Spleen (tissue), 7 donors: ENCODE results near the genes GJB4, SMIM12 and C1orf216.

DNA sequence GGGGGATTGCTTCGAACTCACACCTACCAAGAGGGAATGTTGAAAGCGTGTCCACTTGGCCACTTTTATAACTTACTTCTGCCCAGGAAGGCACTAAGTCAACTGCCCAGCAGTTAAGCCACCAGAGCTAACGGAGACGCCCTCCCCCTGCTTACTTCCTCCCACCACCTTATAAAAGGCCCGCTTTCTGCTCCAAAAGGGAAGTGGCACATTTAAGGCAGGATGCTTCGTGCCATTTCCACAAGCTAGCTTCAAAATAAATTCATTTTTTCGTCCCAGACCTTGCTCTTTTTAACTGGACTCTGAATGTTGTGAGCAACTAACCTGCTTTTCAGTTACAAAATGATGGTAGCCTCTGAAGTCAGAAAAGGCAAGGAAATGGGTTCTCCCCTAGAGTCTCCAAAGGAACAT lies 3.2 kb upstream of the AK2 start:
- PRO-cap, 4 experiments, result no peak in any of the 4 experiments
- RAMPAGE, long total RNA, 4 experiments, result no peak in any of the 4 experiments

DNA sequence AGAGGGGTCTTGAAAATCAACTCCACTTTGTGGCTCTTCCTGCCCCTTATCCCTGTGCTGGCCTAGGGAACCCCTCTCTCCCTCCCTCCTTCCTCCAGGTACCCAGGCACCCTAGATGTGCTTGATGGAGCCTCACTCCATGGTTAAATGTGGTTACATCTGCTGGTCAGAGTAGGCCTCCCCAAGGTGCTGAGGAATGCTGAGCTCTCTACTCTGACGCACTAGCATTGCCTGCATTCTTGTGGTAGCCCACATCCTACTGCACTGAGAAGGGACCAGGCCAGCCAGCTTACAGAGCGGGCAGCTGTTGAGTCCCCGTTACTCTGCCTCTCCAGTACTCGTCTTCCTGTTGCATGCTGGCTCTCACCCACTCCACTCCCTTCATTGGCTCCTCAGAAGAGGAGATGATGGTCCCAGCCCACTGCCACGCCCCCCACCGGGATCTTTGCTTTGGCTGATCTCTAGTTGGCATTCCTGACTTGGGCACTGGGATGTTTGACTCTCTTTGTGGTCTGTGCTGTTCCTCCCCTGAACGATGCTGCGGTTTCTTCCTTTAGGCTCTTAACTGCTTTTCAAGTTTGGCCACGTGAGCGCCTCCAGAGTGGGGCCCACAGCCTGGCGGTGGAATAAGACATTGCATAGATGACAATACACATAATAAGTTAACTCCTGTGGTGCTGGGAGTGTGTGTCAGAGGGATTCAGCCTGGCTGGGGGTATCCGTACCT lies 18.4 kb downstream of the AZIN2 start:
- PRO-cap, 4 experiments, result peak in 2 of 4 experiments; most common plus-strand start position 337 of the sequence (in 1); most common minus-strand start position 333 of the sequence (in 1)
- RAMPAGE, long total RNA, 4 experiments, result no peak in any of the 4 experiments

DNA sequence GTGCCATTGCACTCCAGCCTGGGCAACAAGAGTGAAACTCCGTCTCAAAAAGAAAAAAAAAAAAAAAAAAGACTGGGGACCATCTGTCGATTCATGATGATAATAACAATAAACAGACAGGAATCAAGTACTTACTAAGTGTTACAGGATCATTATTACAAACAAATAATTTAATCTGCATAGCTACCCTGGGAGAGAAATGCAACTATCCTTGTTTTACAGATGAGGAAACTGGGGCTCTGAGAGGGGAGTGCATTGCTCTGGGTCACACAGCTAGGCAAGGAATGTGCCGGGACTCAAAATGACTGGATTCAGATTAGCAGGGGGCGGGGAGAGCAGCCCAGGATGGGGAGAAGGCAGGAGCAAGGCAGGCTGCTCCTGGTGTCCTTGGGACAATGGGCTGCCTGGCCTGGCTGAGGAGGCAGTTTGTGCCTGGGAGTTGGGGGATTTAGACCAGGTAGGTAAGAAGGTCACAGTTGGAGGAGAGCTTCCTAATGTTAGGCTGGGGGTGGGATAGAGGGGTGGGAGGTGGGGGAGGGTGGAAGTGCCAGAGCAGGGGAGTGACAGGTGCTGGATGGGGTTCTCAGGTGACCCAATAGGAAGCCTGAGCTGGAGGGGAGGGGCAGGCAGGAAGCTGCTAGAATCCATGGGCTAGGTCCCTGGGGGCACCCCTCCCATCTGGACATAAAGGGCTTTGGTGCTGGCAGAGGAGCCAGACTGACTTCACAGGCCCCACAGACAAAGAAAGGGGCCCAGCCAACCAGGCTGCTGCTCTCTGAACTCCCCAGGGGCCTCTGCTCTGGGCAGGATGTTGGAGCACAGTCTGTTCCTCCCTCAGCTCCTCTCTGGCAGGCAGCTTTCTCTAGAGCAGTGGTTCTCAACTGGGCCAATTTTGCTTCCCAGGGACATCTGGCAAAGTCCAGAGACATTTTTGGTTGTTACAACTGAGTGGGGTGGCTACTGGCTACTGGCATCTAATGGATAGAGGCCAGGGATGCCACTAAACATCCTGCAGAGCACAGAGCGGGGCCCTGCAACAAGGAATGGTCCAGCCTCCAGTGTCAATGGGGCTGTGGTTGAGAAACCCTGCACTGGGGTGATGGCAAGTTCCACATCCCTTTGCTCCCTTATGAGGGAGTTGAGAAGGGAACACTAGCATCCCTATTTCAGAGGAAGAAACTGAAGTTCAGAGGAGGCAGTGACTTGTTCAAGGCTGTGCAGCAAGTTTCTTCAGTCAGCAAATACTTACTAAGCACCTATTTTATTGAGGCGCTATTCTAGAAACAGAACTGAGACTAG lies 28.9 kb downstream of the TRIM62 start:
- PRO-cap, 4 experiments, result no peak in any of the 4 experiments
- RAMPAGE, long total RNA, 4 experiments, result no peak in any of the 4 experiments

GRCh38 chr1:33163359-33163840 lies 18.4 kb downstream of the TRIM62 start:
- PRO-cap, 4 experiments, result no peak in any of the 4 experiments
- RAMPAGE, long total RNA, 4 experiments, result no peak in any of the 4 experiments

DNA sequence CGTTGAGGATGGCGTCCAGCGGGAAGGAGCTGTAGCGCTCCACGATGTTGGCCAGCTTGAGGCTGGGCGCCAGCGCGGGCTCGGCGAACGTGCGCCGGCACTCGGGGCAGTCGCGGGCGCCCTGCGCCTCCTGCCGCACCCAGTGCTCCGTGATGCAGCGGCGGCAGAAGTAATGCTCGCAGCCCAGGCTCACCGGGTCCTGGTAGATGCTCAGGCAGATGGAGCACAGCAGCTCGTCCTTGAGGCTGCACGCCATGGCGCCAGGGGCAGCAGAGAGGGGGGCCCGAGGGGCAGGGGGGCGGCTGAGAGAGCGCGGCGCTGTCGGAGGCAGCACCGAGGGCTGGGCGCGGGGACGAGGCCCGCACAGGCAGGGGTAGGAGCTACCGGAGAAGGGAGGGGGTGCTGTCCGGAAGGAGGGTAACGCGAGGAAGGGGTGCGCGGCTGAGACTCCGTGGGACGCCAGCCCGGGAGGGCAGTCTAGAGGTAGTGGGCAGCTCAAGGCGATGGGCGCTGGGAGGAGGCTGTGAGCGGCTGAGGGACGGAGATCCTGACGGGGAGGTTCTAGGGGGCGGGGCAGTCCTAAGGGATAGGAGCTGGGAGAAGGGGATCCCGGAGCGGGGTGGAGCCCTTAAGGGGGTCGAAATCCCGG lies 542 bp downstream of the TRIM62 start:
- PRO-cap, 4 experiments, result no peak in any of the 4 experiments
- RAMPAGE, long total RNA, 4 experiments, result start-site peak on the minus strand in 1 of 4 experiments, centred at position 606 of the sequence, 6 reads per replicate

- PRO-cap, 4 experiments, result no peak in any of the 4 experiments
- RAMPAGE, long total RNA, 4 experiments, result no peak in any of the 4 experiments
Observed at GRCh38 chr1:33320794-33321071, 165 bp downstream of the A3GALT2 start.

DNA sequence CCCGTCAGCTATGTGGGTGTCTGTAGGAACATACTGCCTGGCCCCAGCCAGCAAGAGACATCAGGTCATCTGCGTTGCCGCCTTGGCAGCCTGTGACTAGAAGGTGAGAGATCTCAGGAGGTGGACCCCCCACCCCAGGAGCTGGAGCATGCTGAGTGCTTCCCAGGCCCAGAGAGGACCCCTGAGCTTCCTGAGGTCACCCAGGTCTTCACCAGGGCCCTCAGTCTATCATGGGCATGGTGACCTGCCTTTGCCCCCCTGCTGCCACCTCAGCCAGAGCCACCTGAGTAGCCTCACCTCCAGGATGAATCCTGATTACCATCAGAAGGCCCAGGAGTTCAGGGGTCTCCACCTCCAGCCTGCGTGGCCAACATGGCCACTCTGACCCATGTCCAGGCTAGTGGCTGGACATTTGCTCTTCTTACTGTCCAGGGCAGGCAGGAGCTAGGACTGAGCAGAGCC lies 250.6 kb downstream of the C1orf94 start:
- PRO-cap, 4 experiments, result peak in 3 of 4 experiments; most common minus-strand start position 271 of the sequence (in 3)
- RAMPAGE, long total RNA, 4 experiments, result no peak in any of the 4 experiments

DNA sequence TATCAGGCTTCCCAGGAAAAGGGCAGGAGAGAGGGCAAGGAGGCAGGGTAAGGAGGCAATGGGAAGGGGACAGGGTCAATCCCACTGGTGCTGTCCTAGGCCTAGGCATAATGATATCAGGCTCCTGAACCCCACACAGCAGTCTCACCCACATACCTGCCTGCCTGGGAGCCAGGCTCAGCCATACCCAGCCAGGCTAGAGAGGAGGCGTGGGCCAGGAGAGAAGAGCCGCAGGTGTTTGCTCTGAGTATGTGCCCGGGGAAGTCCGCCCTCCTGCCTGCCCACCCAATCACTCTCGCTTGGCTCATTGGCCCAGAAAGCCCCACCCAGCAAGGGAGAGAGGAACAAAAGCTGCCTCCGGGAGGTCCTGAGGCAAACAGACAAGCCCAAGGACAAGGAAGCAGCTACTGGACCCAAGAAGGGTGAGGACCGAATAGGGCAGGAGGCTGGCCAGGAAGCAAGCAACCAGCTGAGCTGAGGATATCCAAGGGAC lies at the start of gene GJB4:
Gene GJB4 (plus strand): TSS at position 374 of the 493 bp plus-strand sequence.
- PRO-cap, 4 experiments, result no peak in any of the 4 experiments
- RAMPAGE, long total RNA, 4 experiments, result no peak in any of the 4 experiments

GRCh38 chr1:34785395-34785655 lies 4.3 kb downstream of the GJB3 start:
- PRO-cap, 4 experiments, result no peak in any of the 4 experiments
- RAMPAGE, long total RNA, 4 experiments, result no peak in any of the 4 experiments

DNA sequence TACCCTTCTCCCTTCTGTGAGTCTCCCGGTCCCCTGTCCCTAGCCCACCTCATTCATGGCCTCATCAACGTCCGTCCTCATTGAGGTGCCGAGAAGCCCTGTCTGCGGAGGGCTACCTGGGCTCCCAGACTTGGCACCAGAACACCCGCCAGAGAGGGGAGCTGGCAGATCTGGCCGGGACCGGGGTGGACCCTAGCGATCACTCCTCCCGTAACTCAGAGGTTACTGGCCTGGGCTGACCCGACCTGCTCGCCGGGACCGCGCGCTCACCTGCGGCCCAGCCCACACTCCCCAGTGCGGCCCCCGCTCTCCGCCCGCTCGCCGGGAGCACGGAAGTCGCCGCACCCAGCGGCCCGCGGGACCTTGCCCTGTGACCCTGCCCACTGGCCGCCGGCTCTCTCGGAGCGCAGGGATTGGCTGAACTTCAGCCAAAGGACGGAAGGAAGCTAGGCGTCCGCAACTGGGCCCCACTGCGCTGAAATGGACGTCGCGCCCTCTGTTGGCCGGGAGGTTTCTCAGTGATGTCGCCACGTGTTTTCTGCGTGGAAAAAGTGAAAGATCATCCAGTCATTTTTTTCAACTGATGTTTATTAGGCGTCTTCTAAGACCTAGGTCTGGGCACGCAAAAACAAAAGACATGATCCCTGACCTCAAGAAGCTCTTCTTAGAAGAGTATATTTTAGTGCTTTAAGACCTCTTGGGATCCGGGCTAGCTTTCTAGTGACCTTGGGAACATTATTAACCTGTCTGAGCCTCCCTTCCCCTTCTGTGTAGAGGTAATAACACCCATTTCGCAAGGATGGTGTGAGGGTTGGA lies at the start of gene SMIM12:
Gene SMIM12 (minus strand): TSS at position 343 of the 816 bp plus-strand sequence.
- PRO-cap, 4 experiments, result peak in 4 of 4 experiments; most common plus-strand start position 509 of the sequence (in 2); most common minus-strand start position 320 of the sequence (in 3)
- RAMPAGE, long total RNA, 4 experiments, result start-site peak on the minus strand in 4 of 4 experiments, centred at positions 333 to 340 of the sequence, 292 to 601 reads per replicate

DNA sequence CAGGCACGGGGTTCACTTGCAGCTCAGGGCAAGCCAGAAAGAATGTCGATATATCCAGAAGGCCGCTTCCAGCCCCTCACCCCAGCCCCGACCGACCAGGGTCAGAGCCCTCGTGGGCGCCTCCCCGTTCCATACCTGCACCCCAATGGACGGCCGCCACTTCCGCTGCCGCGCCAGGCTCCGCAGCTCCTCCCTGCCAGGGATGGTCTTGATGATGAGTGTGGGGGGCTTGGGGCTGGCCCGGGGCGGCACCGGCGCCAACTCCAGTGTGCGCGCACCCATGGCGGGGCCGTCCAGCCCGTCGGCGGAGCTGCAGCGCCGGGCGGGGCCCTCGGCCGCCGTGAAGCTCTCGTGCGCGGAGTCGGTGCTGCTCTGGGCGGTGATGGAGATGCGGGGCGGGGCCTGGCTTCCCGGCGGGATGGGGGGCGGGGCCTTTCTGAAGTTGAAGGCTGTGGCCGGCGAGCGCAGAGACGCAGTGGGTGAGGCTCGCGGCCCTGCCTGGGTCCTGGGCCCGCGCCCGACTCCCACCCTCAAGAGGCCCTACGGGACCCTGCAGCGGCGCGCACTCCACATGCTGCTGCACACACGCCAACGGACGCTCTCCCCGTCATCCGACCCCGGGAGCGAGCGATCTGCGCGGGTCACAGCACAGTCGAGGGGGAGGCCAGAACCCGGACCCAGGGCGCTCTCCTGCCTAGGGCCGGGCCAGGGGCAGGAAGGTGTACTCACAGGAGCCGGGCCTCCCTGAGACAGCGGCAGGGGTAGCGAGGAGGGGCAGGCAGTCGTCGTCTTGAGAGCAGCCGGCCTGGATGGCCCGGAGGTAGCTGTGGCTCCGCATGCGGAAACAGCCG lies 26.0 kb upstream of the SMIM12 start:
- PRO-cap, 4 experiments, result peak in 3 of 4 experiments; most common plus-strand start position 445 of the sequence (in 3); most common minus-strand start position 350 of the sequence (in 1)
- RAMPAGE, long total RNA, 4 experiments, result no peak in any of the 4 experiments

- PRO-cap, 4 experiments, result peak in 4 of 4 experiments; most common plus-strand start chr1:34984975 (in 2); most common minus-strand start chr1:34984876 (in 2)
- RAMPAGE, long total RNA, 4 experiments, result no peak in any of the 4 experiments
Observed at GRCh38 chr1:34984498-34985132, 532 bp downstream of the TMEM35B start.

GRCh38 chr1:35192317-35192794 lies 589 bp downstream of the SFPQ start:
- PRO-cap, 4 experiments, result peak in 2 of 4 experiments; most common plus-strand start chr1:35192717 (in 1); most common minus-strand start chr1:35192719 (in 1)
- RAMPAGE, long total RNA, 4 experiments, result start-site peak on the plus strand in 1 of 4 experiments, at chr1:35192693-35192742 at its widest, 8 reads per replicate

GRCh38 chr1:35577284-35578095 lies 4.4 kb downstream of the TFAP2E start:
- PRO-cap, 4 experiments, result peak in 4 of 4 experiments; most common plus-strand start chr1:35577831 (in 3); most common minus-strand start chr1:35577735 (in 1)
- RAMPAGE, long total RNA, 4 experiments, result start-site peak on the plus strand in 1 of 4 experiments, at chr1:35577396-35577409 at its widest, 6 reads per replicate; start-site peak on the minus strand in 3 of 4 experiments, at chr1:35577758-35577789 at its widest, 31 to 69 reads per replicate

DNA sequence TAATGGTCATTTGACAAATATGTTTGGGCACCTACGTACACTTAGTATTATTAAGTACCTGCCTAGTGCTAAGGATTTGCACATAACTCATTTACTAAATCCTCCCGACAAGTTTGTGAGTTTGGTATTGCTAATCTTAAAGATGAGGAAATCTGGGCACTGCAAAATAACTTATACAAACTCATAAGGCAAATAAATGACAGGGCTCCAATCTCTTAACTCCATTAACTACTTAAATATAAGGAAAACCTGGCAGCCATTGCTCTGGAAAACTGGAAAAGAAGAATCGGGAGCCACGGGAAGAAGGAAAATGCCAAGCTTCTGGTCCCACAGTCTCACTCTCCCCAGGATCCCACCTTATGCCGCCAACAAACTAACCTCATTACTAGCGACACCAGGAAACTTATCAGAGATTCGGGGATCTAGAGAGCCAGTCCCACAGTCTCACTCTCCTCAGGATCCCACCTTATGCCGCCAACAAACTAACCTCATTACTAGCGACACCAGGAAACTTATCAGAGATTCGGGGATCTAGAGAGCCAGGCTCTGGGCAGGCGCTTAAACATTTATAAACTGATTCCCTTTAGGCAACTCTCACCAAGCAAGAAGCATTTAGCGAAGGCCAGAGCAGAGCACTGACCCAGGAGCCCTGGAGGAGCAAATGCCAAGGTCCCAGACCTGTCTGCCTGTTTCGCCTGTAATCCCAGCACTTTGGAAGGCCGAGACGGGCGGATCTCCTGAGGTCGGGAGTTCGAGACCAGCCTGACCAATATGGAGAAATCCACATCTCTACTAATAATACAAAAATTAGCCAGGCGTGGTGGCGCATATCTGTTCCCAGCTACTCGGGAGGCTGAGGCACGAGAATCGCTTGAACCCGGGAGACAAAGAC lies 844 bp downstream of the PSMB2 start:
- PRO-cap, 4 experiments, result no peak in any of the 4 experiments
- RAMPAGE, long total RNA, 4 experiments, result no peak in any of the 4 experiments

GRCh38 chr1:35708450-35709085 lies 10.1 kb downstream of the C1orf216 start:
- PRO-cap, 4 experiments, result no peak in any of the 4 experiments
- RAMPAGE, long total RNA, 4 experiments, result no peak in any of the 4 experiments

GRCh38 chr1:35718652-35719417 lies at the start of gene C1orf216:
C1orf216 (minus strand) TSS chr1:35718884.
- PRO-cap, 4 experiments, result peak in 4 of 4 experiments; most common plus-strand start chr1:35718768 (in 2); most common minus-strand start chr1:35718863 (in 4)
- RAMPAGE, long total RNA, 4 experiments, result start-site peak on the minus strand in 1 of 4 experiments, at chr1:35718845-35718865 at its widest, 22 reads per replicate

DNA sequence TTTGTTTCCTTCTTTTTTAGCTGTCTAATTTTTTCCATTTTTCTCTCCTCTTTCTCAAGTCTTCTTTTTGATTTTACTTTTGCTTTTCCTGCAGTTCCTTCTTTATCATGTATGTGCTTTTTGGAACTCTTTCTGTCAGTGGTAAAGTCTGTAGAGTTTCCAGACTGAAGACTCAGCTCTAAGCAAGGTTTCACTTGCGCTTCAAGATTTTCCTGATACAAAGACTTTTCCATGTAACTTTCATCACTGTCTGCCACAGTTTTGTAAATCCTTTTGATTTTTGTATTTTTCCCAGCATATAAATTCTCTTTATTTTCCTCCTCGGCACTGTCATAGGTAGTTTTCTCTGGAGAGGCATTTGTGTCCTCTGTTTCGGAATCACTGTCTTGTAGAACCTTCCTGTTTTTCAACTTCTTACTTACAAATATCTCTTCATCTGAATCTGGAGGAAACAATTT lies 5.5 kb downstream of the CLSPN start:
- PRO-cap, 4 experiments, result no peak in any of the 4 experiments
- RAMPAGE, long total RNA, 4 experiments, result no peak in any of the 4 experiments

GRCh38 chr1:35808258-35808960 lies 593 bp downstream of the AGO4 start:
- PRO-cap, 4 experiments, result peak in 4 of 4 experiments; most common plus-strand start chr1:35808655 (in 3); most common minus-strand start chr1:35808300 (in 2)
- RAMPAGE, long total RNA, 4 experiments, result no peak in any of the 4 experiments

DNA sequence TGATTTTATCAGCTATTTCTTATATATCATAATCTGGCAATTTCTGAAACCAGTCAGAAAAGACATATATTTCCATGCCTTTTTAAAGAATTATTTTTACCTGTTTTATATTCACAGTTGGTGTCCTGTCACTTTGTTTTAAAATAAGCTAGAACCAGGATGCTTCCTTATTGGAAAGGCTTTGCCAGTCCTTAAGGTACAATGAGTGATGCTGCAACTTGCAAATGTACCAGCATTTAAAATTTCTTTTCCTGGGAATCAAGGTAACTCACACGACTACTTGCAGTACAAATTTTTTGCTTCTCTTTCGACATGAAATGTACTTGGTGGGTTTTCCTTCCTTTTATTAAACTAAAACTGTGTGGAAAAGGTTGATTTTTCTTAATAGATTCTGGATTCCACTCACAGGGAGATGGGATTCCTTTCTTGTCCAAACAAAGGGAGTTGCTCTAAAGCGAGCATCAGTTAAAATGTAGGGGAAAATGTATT lies 28.4 kb upstream of the AGO1 start:
- PRO-cap, 4 experiments, result no peak in any of the 4 experiments
- RAMPAGE, long total RNA, 4 experiments, result no peak in any of the 4 experiments